ENCODE measurements around the genes EIF4G2, CSNK2A3 and GALNT18.

DNA sequence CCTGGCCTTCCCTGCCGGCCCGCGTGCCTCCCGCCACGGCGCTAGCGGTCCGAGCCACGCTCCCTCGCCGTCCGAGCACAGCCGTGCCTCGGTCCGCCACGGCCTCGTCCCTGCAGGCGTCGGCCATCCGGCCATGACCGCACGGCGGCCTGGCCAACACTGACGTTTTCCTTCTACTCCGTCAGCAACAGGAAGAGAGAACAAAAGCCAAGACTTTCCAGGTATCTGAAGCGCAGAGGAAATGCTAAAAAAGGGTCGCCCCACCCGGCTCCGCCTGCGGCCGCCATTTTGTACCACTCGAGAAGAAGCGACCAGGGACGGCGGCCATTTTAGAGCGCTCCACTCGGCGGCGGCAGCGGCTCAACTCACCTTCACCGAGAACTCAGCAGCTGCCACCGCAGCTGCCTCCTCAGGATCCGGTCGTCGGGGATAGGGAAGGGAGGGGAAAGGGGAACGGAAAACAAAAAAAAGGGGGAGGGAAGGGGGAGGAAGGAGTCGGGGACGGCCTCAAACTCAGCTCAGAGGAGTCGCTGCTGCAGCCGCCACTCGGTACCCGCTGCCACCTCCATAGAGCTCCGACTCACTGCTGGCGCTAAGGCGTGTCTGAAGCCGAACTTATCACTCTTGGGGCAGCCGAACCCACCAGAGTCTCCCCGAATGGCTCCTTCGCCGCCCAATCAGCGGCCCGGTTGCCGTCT lies at the start of gene EIF4G2:
Gene EIF4G2 (minus strand): TSS at position 591 of the 698 bp plus-strand sequence.
- PRO-cap, 8 experiments = peak in 8 of 8 experiments; most common plus-strand start position 300 of the sequence (in 3); most common minus-strand start position 588 of the sequence (in 8)

- PRO-cap, 8 experiments = no peak in any of the 8 experiments
Measured at GRCh38 chr11:11171205-11171762, 181.8 kb downstream of the CSNK2A3 start.

GRCh38 chr11:11352992-11353483 lies at the start of gene CSNK2A3:
TSS of gene CSNK2A3 (minus strand) at chr11:11353250.
- PRO-cap, 8 experiments = no peak in any of the 8 experiments

GRCh38 chr11:11555271-11556112 lies 66.3 kb downstream of the GALNT18 start:
- PRO-cap, 8 experiments = no peak in any of the 8 experiments

- PRO-cap, 8 experiments = no peak in any of the 8 experiments
Measured at GRCh38 chr11:11584131-11584756, 37.6 kb downstream of the GALNT18 start.

DNA sequence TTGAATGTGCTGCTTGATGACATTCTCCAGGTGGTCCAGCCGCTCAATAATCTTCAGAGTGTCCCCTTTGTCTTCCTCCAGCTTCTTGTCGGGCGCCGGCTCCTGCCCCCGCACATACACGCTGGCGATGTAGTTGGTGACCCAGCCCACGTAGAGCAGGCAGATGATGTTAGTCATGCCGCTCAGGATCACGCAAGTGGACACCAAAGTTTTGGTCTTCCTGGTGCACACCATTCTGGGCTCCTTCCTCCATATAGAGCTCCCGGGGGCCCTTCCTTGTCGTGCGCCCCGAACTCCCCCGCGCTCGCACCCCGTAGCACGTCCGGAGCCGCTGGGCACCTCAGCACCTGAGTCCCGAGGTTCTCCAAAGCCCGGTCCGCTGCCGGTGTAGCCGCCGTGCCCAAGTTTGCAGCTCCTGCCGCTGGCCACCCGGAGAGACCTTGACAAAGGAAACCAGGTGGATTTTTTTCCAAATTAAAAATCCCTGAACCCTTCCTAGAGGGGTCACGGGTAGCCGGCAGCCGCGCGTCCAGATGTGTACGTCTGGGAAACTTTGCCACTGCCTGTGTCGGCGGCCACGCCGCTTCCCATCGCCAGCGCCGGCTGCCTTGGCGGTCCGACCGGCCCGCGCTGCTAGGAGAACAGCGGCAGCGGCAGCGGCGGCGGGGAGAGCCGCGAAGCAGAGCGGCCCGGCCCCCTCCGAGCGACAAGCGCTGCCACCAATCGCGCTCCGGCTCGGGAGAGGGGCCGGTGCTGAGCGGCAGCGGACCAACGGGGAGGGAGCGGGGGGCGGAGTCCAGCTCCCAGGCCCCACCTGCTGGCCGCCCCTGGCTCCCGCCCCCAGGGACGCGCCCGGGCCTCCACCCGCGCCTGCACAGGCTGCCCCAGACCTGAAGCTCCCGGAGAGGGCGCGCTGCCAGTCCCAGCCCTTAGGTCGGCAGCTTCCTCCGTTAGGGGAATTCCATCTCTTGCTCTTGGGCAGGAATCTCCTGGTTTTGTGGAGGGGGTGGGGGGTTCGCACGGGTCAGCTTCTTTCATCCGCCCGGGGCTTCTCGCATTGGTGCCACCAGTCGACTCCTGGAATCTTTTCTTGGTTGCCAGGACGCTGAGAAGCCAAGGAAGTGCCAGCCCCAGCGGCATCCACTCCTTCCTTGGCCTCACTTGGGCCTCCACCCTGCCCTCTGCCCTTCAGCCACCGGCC lies at the start of gene GALNT18:
Gene GALNT18 (minus strand): TSS at position 646 of the 1,201 bp plus-strand sequence.
- PRO-cap, 8 experiments = peak in 3 of 8 experiments; most common minus-strand start position 643 of the sequence (in 3)

GRCh38 chr11:11691473-11691809 lies 69.6 kb upstream of the GALNT18 start:
- PRO-cap, 8 experiments = no peak in any of the 8 experiments

GRCh38 chr11:12017916-12018277 lies 9.5 kb upstream of the DKK3 start:
- PRO-cap, 8 experiments = no peak in any of the 8 experiments

GRCh38 chr11:12050270-12050994 lies 42.0 kb upstream of the DKK3 start:
- PRO-cap, 8 experiments = no peak in any of the 8 experiments

DNA sequence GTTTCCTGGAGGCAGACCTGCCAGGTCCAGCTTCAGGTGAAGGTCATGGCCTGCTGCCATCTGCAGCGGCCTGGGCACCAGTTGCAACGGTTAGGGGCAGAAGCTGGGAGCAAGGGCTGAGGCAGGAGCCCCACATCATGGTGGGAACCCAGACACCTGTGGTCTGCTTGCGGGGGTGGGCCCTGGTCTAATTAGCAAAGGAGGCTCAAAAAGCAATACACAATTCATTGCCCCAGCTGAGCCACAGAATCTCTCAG lies 42.6 kb upstream of the DKK3 start:
- PRO-cap, 8 experiments = no peak in any of the 8 experiments

DNA sequence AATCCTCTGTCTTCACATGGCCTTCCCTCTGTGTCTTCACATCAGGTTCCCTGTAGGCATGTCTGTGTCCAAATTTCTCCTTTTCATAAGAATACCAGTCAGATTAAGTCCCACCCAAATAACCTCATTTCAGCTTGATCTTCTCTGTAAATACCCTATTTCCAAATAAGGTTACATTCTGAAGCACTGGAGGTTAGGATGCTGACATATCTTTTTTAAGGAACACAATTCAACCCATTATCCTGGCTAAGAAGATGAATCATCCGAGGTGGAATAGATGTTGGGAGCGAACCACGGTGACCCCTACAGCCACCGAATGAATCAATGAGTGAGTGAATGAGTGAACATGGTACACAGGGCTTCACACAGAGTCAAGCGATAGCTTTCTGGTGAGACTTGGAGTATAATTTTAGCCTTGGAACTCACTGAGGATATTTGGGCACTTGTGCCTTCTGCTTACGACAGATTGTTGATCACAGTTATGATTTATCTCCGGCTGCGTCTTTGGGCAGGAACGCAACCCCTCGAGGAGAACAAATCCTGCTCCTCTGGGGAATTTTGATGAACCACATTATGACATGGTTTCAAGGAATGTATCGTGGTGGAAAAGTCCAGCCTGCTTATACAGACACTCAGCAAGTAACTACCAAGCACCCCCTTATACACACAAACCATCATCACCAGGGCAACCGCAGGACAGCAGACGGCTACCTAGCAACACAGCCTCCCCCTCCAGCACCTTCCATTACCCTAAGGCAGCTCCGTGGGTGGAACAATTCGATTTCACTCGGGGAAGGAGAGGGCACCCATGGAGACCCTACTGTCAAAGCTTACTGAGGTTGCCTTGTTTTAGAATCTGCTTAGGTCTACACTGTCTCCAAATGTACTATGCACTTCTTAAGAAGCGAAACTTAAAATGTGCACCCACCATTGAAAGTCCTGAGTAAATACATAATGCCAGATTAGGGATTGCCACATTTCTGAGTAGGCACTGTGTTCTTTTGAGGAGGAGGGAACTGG lies 34.0 kb upstream of the MICAL2 start:
- PRO-cap, 8 experiments = no peak in any of the 8 experiments

DNA sequence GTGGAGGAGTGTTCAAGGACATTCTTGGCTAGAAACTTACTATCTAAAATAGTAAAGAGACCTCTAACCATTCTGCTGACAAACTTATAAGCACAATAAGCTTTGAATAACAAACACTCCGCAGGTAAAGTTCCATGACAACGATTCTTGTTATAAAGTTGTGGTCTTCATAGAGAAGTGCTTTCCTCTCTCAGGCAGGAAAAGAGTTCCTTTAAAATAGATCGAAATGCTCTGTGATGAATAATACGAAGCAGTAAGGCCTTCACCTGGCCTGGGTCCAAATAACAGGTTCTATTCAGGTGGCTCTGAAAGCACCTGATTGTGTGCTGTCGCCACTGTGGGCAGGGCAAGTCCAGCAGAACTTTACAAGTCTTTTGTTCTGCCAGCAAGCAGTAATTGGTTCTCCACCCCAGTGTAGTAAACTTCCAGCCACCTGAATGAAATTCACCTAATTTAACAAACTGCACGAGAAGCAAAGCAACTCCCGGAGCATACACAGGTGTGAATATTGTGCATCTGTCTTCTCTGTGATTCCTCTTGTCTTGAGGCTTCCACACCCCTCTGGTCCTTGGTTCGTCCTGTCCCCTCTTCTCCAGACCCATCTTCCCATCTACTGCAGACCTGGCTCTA lies 15.1 kb upstream of the MICAL2 start:
- PRO-cap, 8 experiments = no peak in any of the 8 experiments

- PRO-cap, 8 experiments = no peak in any of the 8 experiments
Measured at GRCh38 chr11:12119367-12119886, 9.0 kb downstream of the MICAL2 start.

- PRO-cap, 8 experiments = no peak in any of the 8 experiments
Measured at GRCh38 chr11:12133351-12133890, 23.0 kb downstream of the MICAL2 start.

- PRO-cap, 8 experiments = no peak in any of the 8 experiments
Measured at GRCh38 chr11:12234369-12234759, 124.0 kb downstream of the MICAL2 start.

DNA sequence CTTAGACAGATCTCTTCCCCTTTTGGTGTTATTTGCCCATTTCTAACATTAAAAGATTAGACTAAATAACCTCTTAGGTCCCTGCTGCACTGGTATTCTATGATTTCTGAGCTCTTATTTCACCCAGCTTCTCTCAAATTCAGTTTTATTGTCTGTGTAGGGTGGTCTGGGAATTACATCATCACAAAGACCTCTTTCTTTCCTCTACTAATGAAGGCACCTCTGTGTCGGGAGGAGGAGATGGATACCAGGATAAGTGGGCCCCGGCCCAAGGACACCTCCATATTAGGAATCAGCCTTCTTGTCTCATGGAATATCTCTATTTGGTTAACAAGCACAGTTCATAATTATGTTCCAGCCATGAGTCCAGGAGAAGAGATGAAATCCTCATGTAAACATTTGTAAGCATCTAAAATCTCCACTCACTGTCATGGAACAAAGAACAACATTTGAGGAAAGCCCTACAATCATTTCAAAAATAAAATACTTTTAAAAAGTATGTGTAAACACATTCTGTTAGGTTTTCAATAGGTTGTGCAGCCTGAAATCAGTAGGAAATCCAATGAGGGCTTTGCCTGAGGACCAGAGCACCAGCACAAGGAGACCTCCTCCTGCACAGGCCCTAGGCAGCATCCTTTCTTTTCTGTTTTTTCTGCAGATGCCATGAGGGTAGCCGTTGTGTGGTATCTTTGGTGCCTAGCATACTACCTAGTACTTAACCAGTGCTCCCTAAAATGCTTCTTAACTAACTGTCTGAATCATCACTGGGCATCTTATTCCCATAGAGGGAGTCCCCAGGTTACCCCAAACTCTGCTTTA lies 9.5 kb downstream of the PARVA start:
- PRO-cap, 8 experiments = no peak in any of the 8 experiments

GRCh38 chr11:12390579-12391177 lies 13.3 kb downstream of the PARVA start:
- PRO-cap, 8 experiments = no peak in any of the 8 experiments

- PRO-cap, 8 experiments = no peak in any of the 8 experiments
Measured at GRCh38 chr11:12435244-12435468, 57.8 kb downstream of the PARVA start.

DNA sequence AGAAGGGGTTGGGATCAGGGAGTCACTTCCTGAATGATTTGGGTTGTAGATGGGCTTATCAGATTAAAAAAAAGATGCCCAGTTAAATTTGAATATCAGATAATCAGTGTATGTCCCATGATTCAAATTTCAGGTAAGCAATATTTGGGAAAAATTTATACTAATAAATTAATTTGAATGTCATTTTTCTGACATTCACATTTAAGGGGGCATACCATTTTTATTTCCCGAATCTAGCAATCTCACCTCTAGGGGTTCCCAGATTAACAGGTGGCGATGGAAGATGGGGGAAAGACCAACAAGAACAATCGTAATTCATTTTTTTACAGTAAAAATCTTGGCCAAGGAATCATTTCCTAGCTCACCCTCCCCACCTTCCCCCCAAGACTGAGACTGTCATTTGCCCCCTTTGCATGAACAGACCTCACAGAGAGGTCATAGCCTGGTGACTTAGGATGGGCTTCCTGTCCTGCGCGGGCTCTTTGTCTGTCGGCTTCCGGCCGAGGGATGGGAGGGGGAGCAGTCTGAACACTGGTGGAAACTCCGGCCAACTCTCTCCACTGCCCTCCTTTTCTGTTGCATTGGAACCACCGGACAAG lies 41.5 kb downstream of the TEAD1 start:
- PRO-cap, 8 experiments = no peak in any of the 8 experiments

DNA sequence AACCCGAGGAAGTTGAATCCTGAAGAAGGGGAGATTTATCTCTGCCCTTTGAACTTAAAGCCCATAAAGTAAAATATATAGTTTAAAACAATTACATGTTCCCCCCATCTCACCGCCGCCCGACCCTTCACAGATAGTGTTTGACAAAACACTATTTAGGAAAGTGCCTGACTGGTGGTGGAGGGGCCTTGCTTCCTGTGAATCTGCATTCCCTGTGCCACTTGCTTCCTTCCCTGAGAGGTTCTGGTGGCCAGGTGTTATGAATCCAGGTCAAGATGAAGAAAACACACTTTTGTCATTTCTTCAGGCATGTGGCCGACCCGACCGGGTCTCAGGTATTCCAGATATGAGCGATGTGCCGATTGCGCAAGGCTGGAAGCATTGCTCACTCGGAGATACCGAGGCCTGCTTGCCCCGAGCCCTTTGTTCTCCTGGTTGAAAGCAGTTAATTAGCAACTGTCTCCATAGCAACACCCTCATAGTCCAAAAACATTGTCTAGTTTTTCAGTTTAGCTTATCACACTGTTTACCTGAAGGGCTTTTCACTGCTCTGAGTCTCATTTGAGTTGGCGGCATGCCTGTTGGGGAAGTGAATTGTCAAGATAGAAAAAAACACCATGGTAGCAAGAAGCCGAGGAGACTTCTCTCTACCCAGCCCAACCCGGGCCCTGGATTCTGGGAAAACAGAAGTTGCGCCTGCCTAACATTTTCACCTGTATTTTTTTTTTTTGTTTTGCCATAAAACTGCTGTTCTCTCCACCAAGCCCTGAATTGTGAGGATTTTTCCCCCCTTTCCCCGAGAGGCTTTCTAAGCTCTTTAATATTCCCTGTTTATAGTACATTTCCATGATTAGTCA lies 128.4 kb downstream of the TEAD1 start:
- PRO-cap, 8 experiments = no peak in any of the 8 experiments